Endometrial microvascular endothelial cells (primary cell): ENCODE measurements around the genes NPIPB11, TAOK2 and ALDOA.

- RAMPAGE, long total RNA: no peak
These were observed 87.8 kb downstream of the NPIPB11 start for GRCh38 chr16:29318801-29319052.

- RAMPAGE, long total RNA: no peak
These were observed at the start of gene NPIPB11 for GRCh38 chr16:29406626-29406995. TSS of gene NPIPB11 (minus strand) at chr16:29406711.

DNA sequence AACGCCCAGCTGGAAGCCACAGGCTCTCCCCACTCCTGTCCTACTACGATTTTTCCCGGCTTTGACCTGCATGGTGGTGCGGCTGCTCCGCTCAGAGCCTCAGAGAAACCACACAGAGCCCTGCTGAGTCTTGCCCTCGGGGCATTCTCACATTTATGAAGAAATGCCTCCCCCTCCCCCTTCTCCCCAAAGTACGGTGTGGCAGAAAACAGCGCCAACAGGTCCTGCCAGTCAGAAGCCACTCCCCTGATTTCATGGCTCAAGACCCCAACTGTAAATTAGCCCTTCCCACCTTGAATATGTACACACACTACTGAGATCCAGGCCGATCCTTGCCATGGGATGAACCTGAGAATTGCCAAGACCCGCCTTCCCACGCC, 51.5 kb upstream of the SPN start:
- RAMPAGE, long total RNA: no peak

DNA sequence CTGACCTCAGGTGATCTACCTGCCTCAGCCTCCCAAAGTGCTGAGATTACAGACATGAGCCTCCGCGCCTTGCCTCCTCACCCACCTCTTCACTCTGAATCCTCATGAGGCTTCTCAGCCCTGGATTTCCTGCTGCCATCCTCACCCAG, 2.1 kb downstream of the SPN start:
- RAMPAGE, long total RNA: no peak

DNA sequence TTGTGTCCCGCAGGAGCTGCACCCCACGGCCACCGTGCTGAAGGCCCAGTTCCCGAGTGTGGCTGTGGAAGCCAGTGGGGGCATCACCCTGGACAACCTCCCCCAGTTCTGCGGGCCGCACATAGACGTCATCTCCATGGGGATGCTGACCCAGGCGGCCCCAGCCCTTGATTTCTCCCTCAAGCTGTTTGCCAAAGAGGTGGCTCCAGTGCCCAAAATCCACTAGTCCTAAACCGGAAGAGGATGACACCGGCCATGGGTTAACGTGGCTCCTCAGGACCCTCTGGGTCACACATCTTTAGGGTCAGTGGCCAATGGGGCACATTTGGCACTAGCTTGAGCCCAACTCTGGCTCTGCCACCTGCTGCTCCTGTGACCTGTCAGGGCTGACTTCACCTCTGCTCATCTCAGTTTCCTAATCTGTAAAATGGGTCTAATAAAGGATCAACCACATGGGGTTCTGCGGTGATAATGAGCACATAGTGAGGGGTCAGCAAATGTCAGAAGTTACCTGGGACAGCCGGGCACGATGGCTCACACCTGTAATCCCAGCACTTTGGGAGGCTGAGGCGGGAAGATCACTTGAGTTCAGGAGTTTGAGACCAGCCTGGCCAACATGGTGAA, 18.3 kb downstream of the QPRT start:
- RAMPAGE, long total RNA: no peak

GRCh38 chr16:29698548-29699779, 20.0 kb downstream of the QPRT start:
- RAMPAGE, long total RNA: no peak

DNA sequence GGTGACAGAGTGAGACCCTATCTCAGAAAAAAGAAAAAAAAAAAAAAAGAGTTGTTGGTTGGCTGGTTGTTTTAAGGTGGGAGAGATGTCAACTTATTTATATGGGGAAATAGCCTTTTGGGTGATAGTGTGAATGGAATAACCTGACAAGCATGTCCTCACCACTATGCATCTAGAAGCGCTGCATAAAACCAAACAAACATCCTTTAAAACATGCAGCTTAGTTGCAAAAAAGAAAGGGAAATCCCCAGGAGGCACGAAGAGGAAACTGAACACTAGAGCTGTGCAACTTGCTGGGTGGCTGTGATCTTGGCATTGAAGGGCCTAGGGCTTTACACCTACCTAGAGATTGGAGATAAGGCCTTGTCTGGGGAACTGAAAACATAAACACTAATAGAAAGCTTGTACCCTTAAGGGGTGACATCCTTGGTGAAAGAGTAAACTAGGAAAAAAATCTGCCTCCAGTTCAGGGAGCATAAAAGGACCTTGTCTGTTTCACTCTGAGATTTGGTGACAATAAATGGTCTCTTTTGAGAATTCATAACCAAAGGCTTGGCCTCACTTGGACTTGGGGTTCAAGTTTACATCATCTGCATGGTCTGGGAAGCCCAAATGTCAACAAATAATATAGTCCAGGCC, 7.2 kb downstream of the C16orf54 start:
- RAMPAGE, long total RNA: no peak

GRCh38 chr16:29757998-29758384, 12.2 kb upstream of the C16orf54 start:
- RAMPAGE, long total RNA: no peak

- RAMPAGE, long total RNA: no peak
These were observed 14.8 kb upstream of the C16orf54 start for GRCh38 chr16:29760454-29761070.

DNA sequence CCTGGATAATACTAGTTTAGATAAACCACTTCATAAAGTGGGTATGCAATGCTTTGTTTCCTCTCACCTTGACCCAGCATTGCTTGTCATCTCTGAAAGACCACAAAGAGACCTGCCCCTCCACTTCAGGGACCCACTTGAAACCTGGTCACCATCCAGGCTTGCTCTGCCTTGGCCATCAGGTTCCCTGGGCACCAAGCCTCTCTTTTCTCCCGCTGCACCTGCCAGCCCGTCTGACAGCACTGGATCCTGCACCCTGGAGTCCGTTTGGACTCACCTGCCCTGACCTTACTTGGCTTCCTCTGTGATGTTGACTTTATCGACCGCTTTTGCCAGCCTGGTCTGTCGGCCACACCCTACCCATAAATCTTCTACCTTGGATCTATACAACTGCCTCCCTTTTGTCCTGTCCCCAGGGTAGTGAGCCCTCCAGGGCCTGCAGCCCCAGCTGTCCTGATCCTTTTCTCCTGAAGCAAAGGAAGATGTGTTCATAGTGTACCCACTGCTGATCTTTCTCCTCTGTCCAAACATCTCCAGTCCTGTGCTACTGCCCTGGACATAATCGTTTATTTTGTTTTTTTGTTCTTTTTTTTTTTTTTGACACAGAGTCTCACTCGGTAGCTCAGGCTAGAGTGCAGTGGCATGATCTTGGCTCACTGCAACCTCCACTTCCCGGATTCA, 12.6 kb upstream of the ZG16 start:
- RAMPAGE, long total RNA: no peak

- RAMPAGE, long total RNA: no peak
These were observed 429 bp downstream of the KIF22 start for GRCh38 chr16:29790879-29791481.

- RAMPAGE, long total RNA: no peak
These were observed 3.9 kb downstream of the MVP start for GRCh38 chr16:29824152-29824473.

- RAMPAGE, long total RNA: no peak
These were observed 4.3 kb downstream of the MVP start for GRCh38 chr16:29824474-29825006.

GRCh38 chr16:29877001-29877244, 13.9 kb upstream of the CDIPT start:
- RAMPAGE, long total RNA: no peak

DNA sequence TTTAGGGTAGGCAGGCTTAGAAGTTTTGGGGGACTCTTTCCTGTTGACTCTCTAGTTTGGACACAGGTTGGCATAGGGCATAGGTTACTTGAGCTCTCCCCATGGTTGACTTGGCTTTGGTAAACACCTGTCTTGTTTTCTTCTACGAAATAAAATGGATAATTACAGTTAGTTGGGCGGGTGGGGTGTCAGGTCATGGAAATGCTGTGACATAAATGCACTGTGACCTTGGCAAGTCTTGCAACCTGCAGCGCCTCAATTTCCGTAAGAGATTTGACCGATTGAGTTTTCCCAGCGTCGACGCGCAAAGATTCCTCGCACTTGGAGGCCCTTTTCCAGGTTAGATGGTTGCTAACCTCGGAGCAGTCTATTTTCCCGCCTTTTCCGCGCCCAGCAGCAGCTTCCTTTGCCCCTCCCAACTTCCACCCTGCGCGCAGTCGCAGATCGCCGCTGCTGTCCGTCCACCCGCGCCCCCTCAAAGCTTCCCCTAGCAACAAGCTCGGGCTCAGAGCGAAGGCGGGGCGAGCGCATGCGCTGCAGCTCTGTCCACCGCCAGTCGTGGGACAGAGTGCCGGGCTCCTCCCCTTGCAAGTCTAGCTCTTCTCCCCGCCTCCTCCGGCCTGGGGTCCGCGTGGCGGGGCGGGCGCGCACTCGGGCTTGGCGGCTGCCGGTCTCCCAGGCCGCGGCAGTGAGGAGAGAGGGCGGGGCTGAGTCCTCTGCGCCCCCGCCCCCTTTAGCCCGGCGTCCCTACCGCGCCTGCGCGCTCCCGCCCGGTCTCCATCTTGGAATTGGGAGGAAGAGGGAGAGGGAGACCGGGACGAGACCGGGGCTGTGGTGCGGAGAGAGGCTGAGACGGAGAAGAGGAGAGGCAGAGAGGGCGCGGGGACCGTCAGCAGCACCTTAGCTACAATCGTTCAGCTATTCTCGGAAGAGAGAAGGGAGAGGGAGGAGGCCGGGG, at the start of gene TAOK2:
Gene TAOK2 (plus strand): TSS at position 776 of the 958 bp plus-strand sequence.
- RAMPAGE, long total RNA: start-site peak on the plus strand centred at position 796 of the sequence, 50 bp wide, 124 and 85 reads in 2 replicates

GRCh38 chr16:29982501-29983391, 9.1 kb downstream of the TAOK2 start:
- RAMPAGE, long total RNA: no peak

DNA sequence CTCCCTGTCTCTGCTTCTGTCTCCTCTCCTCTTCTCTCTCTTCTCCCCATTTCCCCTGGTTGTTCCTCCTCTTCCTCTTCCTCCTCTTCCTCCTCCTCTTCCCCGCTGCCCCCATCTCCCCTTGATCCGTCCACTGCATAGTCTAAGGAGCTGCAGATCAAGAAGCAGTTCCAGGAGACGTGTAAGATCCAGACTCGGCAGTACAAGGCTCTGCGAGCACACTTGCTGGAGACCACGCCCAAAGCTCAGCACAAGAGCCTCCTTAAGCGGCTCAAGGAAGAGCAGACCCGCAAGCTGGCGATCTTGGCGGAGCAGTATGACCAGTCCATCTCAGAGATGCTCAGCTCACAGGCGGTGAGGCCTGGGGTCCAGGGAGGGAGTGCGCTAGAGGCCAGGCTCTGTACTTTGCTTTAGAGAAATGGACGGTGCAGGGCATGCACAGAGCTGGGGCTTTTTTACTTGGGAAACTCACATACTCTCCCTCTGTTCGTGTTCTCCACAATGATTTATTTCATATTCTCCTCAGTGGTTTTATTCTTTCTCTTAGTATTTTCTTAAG, 5.9 kb downstream of the HIRIP3 start:
- RAMPAGE, long total RNA: no peak

- RAMPAGE, long total RNA: no peak
These were observed 5.3 kb downstream of the DOC2A start for GRCh38 chr16:30005424-30006123.

DNA sequence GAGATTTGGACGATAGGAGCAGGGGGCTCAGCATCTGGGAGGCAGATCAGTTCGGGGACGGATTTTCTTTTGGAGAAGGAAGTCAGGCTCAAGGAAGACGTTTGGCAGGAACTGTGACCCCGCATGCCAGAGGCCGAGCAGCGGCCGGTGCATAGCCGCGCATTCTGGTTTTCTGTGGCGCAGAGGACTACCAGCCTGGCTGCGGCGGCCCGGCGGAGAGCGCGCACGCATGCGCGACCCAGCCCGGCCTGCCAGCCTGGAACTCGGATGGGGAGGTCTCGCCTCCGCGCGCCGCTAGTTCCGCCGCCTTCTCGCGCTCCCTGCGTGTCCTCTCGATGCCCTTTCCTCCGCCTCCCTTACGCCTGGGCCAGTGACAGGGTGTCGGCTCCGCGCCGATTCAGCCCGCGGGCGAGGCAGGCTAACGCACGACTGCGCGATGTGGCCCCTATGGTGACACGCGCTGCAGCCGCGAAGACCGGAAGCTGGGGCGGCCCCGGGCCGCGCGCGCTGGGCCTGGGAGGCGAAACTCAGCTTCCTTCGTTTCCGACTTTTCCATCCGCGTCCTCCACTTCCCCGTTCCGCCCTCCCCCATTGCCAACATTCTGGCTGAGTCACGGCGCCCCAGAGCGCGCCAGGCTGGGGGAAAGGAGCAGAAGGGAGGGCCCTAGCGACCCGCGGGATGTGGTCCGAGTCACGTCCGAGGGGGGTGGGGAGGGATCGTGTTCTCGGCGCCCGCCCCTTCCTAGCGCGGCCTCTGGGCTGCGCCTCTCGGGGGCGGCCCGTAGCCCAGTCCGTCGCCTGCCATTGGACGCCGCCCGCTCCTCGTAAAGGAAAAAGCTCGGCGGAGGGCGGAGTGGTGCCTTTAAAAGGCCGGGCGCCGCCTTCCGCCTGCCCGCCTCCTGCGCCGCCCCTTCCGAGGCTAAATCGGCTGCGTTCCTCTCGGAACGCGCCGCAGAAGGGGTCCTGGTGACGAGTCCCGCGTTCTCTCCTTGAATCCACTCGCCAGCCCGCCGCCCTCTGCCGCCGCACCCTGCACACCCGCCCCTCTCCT, at the start of gene ALDOA:
Gene ALDOA (plus strand): TSS at position 891 of the 1,051 bp plus-strand sequence.
- RAMPAGE, long total RNA: start-site peak on the plus strand centred at position 928 of the sequence, 77 bp wide, 2,409 and 1,325 reads in 2 replicates

- RAMPAGE, long total RNA: no peak
These were observed 3.6 kb downstream of the ALDOA start for GRCh38 chr16:30069027-30069779.